Mammary microvascular endothelial cell (primary cell): ENCODE measurements around the genes HDAC6, PLP2, GAGE12J and SHROOM4.

DNA sequence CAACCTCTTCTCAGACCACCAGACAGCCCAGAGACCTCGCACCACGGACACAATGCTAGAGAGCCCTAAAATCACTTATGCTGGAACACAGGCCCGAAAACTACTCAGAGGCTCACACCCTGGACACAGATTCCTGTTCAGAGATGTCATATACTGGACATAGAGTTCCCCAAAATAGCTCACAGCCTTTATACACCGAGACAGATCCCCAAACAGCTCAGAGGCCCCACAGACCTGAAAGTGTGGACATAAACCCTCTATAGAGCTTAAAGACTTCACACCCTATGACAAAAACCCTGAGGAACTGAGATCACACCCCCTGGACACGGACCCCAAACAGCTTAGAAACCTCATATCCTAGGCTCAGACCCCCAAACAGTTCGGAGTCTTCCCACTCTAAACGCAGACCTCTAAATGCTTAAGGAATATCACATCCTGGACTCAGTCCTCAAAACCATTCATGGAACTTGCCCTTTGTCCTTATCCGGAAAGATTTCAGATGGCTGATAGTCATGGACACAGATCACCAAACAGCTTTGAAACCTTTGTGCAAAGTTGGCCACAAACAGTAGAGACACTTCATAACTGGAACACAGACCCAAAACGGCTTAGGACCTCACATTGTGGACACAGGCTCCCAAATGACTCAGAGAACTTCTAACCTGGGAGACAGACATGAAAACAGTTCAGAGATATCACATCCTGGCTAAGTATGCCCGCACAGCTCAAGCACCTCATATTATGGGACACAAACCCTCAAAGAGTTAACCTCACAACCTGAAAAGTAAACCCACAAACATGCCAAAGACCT is 15.3 kb downstream of the SUV39H1 start:
- RAMPAGE, long total RNA, result no peak

DNA sequence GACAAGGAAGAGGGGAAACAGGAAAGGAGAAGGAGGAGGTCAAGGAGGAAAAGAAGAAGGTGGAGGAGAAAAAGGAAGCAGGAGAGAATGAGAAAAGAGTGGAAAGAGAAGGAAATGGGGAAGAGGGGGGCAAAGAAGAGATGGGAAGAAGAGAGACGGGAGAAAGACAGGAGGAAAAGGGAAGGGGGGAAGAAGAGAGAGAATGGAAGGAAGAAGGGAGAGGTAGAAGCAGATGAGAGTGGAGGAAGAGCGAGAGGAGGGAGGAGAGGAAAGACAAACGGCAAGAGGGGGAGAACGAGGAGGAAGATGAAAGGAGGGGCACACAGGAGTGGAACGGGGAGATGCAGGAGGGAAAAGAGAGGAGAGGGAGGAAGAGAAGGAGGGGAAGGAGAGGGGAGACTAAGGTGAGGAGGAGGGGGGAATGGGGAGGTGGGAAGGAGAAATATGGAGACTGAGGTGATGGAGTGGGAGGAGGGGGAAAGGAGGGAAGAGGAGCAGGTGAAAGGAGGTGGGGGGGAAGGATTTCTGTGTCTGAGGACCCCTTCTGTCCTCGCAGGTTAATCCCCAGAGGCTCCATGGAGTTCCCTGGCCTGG is 4.2 kb downstream of the GATA1 start:
- RAMPAGE, long total RNA, result no peak

DNA sequence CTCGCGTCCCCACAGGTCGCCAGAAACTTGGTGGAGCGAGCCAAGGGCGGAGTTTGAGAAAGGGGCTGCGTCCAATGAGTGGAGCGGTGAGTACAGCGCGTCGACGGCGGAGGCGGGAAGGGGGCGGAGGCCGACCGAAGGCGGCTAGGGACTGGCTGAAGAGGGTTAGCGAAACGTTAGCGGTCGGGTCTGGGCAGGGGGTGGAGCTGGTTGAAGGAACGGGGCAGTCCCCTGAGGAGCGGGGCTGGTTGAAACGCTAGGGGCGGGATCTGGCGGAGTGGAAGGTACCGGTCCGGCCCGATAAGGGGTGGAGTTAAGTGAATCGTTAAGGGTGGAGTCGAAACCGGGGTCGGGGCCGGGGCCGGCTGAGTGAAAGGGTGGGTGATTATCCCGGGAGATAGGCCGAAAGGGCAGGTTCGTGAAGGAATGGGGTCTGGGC is at the start of gene HDAC6:
TSS of gene HDAC6 (plus strand) at position 209 of the 439 bp plus-strand sequence.
- RAMPAGE, long total RNA, result start-site peak on the plus strand centred at position 270 of the sequence, 168 bp wide, 377 and 123 reads in 2 replicates

DNA sequence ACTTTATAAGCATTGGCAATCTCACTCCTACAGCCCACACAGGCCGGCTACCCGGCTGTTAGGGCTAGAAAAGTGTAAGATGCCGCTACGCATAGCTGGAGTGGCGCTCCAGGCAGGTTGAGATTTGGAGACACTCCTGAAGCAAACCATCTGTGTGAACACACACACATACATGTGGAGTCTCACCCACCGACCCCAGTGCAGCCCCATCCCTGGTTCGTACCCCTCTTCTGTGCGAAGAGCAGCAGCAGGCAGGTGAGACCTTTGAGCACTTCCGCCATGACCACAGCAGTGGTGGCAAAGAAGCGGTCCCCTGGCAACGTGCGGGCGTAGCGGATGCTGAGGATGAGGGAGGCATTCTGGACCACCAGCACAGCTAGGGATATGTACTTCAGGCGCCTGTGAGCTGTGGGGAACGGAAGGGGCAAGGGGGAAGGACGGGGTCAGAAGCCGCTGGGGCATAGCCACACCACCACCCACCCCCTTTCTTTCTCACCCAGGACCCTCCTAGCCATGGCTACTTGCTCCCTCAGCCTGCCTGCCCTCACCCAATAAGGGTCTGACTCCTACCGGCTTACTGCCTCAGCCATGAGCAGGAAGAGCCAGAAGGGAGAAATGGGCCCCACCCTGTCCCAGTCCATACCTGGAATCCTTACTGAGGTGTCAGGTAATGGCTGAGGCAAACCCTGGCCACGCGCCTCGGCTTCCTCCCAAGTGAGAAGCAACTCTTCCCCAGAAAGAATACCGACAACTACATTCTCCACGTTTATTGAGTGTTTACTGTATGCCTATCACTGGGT is 1.7 kb downstream of the SLC35A2 start:
- RAMPAGE, long total RNA, result no peak

GRCh38 chrX:48919875-48920356 is 1.1 kb upstream of the PIM2 start:
- RAMPAGE, long total RNA, result no peak

GRCh38 chrX:48936780-48937538 is 18.1 kb upstream of the PIM2 start:
- RAMPAGE, long total RNA, result no peak

GRCh38 chrX:48939155-48939770 is 18.1 kb downstream of the OTUD5 start:
- RAMPAGE, long total RNA, result no peak

- RAMPAGE, long total RNA, result no peak
These were observed 7.6 kb upstream of the MAGIX start for GRCh38 chrX:49154704-49155593.

- RAMPAGE, long total RNA, result start-site peak on the plus strand at chrX:49171833-49171961, 2,253 and 4,524 reads in 2 replicates
These were observed at the start of gene PLP2 for GRCh38 chrX:49171646-49172306. TSS of gene PLP2 (plus strand) at chrX:49171898.

DNA sequence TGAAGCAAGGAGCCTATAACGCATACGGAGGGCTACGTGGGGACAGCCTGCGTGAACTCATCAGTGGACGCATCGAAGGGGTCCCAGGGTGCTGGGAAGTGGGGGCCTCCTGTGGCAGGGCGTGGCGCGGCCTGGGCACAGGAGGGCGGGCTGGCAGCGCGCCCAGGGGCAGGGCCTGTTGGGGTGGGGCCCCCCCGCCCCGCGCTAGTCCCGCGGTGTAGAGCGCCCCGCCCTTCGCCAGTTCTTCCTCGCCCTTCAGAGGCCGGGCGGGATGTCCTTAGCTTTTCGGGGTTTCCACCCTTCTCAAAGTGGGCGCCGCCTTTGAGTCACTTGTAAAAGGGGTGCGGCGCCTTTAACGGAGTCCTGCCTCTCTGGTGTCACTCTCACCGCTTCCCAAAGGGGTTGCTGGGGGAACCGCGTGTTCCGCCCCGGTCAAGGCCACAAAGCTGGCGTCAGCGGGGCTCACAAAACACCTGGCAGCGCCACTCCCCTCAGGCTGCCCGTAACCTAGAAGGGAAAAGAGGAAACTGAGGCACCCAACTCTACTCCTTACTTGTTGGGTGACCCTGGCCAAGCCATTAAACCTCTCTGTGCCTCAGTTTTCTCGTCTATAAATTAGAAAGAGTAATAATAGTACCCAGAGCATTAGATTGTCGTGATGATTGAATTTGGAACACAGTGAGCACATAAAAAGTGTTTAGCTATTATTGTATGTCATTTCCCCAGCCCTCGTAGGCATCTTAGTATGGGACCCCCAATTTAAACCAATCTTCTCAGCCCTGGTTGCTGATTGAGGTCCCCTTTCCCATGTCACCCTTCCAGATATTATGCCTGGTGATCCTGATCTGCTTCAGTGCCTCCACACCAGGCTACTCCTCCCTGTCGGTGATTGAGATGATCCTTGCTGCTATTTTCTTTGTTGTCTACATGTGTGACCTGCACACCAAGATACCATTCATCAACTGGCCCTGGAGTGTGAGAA is 900 bp downstream of the PLP2 start:
- RAMPAGE, long total RNA, result no peak

- RAMPAGE, long total RNA, result no peak
These were observed 4.0 kb downstream of the PLP2 start for GRCh38 chrX:49175535-49176281.

- RAMPAGE, long total RNA, result no peak
These were observed 9.7 kb upstream of the SYP start for GRCh38 chrX:49209549-49210284.

GRCh38 chrX:49272296-49273390 is 3.0 kb downstream of the PPP1R3F start:
- RAMPAGE, long total RNA, result no peak

- RAMPAGE, long total RNA, result no peak
These were observed 5.5 kb downstream of the GAGE10 start for GRCh38 chrX:49308702-49309502.

DNA sequence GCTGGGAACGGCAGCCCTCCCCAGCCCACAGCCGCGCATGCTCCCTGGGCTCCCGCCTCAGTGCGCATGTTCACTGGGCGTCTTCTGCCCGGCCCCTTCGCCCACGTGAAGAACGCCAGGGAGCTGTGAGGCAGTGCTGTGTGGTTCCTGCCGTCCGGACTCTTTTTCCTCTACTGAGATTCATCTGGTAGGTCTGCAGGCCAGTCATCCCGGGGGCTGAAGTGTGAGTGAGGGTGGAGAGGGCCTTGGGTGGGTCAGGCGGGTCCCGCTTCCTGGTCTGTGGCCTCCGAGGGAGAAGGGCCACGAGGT is at the start of gene GAGE12J:
TSS of gene GAGE12J (plus strand) at position 80 of the 309 bp plus-strand sequence.
- RAMPAGE, long total RNA, result no peak

DNA sequence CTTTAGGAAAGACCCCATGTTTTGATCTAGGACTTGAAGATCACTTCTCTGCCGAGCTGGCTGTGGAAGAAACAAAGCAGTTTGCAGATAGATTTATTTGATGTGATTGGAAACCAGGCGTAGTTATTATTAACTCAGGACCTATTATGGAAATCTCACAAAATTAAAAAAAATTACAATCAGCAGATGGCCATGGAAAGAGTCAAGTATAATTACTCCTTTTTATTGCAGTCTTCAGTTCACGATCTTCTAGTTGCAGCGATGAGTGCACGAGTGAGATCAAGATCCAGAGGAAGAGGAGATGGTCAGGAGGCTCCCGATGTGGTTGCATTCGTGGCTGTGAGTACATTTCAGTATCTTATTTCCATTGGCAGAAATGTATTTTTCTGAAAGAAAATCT is 1.1 kb downstream of the PAGE4 start:
- RAMPAGE, long total RNA, result no peak

- RAMPAGE, long total RNA, result no peak
These were observed 148.5 kb upstream of the DGKK start for GRCh38 chrX:50619042-50619705.

- RAMPAGE, long total RNA, result no peak
These were observed 163.6 kb upstream of the DGKK start for GRCh38 chrX:50634160-50634693.

GRCh38 chrX:50770913-50771292 is 43.1 kb downstream of the SHROOM4 start:
- RAMPAGE, long total RNA, result no peak

DNA sequence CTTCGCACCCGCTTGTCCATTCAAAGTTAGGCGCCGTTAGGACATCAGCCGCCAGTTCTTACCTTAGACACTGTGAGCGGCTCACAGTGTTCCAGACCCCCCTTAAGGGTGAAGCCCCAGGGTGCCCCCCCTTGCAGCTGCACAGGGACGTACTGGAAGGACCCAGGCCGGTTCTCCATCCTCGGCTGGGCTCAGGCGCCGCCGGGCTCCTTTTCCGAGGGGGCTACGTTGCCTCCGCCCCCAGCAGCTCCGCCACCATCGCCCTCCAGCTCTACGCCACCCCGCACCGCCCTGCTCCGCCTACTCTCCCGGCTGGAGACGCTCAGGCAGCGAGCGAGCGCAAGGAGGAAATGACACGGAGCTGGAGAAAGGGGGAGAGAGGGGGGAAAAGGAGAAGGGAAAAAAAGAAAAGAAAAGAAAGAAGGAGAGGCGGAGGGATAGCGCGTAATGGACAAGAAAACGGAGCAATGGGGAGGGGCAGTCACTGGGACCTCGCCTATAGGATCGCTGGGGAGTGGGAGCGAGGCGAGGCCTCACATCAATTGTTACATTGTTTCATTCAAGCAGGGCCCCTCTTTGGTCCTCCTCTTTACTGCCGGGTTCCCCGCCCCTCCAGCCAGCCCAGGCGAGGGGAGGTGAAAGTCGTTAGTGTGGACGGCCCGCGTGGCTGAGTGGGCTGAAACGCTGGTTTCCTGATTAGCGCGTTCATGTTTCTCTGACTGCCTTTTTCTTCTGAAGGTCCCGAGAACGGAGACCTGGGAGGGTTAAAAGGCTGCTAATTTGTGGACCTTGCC is at the start of gene SHROOM4:
TSS of gene SHROOM4 (minus strand) at position 355 of the 794 bp plus-strand sequence.
- RAMPAGE, long total RNA, result no peak